Myometrial cell (primary cell): ENCODE results near the genes KCNG1 and TSHZ2.

GRCh38 chr20:50636513-50637391 lies 54.6 kb downstream of the RIPOR3 start:
- RAMPAGE, long total RNA, result no peak

GRCh38 chr20:50689286-50689770 lies 2.0 kb downstream of the RIPOR3 start:
- RAMPAGE, long total RNA, result no peak

- RAMPAGE, long total RNA, result no peak
Observed at GRCh38 chr20:50819297-50819840, 24.5 kb downstream of the BCAS4 start.

GRCh38 chr20:50850581-50851272 lies 55.9 kb downstream of the BCAS4 start:
- RAMPAGE, long total RNA, result no peak

DNA sequence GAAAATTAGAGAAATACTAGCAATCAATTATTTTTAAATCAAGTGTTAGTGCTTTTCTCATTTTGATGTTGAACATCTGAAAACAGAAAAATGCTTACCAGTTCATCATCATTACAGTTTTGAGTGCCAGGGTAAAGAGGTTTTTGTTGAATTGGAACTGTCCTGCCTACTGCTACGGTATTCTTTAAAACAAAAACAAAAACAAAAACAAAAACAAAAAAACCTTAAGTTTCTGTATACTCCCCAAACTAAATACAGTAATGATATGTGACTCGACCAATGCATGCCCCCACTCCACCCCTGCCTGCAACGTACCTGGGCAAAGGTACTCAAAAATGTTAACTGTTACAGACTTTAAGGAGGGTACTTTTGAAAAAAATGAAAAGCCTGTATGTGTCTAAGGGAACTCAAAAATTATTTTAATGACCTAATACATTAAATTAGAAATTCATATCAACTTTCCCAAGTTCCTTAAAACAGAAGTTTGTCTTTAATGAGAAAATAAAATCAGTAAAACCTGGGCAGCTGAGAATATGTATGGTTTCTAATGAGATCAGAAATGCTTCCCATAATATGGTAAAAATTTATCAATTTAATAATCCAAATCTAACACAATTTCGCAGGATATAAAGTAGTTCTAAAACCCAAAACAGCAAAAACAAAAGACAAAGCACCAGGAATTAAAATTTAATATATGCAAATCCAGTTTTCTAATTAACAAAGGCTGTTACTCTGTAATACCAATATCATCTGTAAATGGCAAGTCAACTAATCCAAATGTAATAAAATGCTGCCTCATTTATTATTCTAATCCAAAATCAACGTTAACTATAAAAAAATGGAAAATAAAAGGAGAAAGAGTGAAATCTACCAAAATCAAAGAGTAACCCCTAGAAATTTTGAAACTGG lies 26.3 kb downstream of the ADNP start:
- RAMPAGE, long total RNA, result no peak

DNA sequence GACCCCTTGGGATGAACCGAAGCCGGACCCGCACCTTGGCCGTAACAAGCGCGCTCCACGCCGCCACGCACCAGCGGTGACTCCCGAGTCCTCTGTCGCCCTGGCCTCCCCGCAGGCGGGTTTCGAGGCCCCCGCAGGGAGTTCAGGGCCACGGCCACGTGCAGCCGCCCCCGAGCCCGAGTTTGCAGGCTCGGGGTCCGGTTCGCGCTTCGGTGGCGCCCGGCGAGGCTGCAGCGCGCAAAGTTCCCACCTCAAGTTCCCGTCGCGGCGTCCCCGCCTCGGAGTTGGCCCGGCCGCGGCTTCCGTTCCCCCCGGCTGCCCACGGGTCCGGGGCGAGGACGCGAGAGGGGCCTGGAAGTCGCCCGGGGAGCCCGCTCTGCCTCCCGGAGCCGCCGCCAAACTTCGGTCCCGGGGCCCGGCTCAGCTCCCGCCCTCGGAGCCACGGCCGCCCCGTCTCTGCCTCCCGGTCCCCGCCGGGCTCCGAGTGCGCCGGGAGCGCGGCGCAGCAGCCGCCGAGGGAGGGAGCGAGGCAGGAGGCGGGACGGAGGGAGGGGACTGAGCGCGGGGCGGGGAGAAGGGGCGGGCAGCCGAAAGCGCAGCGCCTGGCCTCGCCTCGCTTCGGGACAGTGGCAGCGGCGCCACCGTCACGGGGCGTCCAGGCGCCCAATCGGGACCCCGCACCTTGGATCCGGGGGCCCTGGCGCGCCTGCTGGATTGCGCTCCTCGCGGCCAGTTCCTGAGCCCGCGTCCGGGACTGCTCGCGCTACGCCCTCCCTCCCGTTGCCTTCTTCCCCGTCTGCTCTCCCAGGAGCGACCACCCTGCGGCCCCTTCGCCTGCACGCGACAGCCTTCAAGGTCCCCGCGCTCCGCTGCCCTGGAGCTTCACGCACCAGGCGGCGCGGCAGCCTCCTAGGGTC lies at the start of gene KCNG1:
TSS of gene KCNG1 (minus strand) at position 488 of the 917 bp plus-strand sequence.
- RAMPAGE, long total RNA, result no peak

DNA sequence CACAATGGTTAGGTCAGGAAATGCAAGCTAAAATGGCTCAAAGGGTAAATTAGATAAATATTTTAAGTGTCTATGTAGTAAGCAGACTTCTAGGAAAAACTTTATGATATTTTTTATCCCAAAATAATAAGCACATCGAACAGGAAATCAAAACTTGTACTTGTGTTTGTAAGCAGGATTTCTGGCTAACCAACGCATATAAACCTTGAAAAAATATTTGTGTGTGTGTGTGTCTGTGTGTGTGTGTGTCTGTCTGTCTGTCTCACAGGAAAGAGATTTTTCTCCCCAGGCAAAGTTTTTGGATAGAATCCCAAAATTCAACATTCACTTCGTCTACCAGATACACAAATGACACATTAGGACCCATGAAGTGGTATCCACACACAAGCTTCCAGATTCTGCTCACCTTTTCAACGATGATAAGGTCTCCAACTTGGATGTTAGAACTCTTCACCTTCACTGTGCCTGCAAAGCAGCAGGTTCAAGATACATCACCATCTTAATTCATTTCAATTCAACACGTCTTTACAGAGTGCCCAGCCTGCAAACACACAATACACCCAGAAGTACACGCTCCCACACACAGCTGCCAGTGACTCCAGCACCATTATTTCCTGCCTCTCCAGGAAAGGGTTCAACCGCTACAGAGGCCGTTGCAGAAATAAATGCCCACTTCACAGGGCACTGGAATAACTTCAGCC lies 71.0 kb downstream of the ATP9A start:
- RAMPAGE, long total RNA, result no peak

- RAMPAGE, long total RNA, result no peak
Observed at GRCh38 chr20:51735628-51736380, 32.4 kb downstream of the ATP9A start.

DNA sequence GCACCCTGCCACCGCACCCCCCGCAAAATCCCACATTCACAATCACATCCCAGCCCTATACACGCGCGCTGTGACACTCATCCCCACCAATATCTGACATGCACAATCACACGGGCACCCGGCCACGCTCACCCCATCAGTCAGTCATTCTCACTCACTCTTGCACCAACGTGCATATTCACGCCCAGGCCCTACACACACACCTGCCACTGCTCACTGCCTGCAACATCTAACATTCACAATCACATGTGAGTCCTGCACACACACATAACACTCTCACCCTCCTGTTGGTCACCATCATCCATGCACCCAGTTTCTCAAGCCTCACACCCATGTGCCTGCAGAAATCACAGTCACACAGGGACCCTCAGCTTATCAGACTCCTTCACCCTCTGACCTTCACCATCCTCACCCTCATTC lies 586 bp upstream of the ATP9A start:
- RAMPAGE, long total RNA, result no peak

DNA sequence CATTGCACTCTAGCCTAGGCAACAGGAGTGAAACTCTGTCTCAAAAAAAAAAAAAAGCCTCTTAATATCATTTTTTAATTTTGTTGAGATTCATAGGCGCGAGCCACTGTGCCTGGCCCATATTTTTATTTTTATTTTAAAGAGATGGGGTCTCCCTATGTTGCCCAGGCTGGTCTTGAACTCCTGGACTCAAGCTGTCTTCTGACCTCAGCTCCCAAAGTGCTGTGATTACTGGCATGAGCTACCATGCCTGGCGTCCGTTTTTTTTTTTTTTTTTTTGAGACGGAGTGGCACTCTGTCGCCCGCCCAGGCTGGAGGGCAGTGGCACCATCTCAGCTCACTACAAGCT lies 190.5 kb downstream of the ZFP64 start:
- RAMPAGE, long total RNA, result no peak

GRCh38 chr20:52190476-52191022 lies 1.0 kb downstream of the ZFP64 start:
- RAMPAGE, long total RNA, result no peak

DNA sequence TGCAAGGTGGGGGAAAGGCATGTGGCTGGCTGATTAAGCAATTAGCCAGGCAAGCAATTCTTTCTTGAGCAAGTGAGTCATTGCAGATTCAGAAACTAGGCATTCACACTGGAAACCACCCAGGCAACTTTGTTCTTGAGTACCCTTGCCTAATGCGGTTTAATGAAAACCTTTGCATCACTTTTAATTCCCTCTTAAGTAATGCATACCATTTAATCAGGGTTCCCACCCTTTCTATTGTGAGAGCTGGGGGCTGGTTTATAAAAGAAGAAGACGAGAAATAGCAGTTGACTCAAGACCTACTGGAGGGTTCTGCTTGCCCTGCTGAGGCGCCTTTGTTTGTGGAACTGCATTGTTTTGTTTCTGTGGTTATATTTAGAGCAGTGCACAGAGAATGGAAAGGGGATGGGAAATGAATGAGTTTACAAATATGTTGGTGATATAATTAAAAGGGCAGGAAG lies 49.0 kb upstream of the TSHZ2 start:
- RAMPAGE, long total RNA, result no peak

GRCh38 chr20:52971866-52972540 lies at the start of gene TSHZ2:
TSS of gene TSHZ2 (plus strand) at chr20:52972358.
- RAMPAGE, long total RNA, result no peak

GRCh38 chr20:53036983-53037269 lies 64.8 kb downstream of the TSHZ2 start:
- RAMPAGE, long total RNA, result no peak

DNA sequence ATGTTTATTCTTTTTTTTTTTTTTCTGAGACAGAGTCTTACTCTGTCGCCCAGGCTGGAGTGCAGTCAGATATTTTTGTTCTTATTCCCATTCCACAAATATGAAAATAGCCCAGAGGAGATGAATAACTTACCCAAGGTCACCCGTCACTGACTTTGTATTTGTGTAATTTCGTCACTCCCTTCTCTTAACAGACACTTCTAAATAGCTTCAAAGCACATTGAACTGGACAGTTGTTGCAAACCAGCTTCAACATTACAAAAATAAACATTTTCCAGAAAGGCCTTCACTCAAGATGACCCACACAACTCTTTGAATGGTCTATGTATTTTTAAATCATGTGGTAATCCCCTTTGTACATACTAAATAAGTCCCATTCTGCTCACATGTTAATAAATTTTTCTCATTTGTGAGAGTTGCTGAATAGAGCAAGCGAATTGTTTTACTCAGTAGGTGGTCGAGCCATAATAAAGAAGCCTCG lies 109.8 kb downstream of the TSHZ2 start:
- RAMPAGE, long total RNA, result no peak

GRCh38 chr20:53162112-53162863 lies 190.1 kb downstream of the TSHZ2 start:
- RAMPAGE, long total RNA, result no peak

- RAMPAGE, long total RNA, result no peak
Observed at GRCh38 chr20:53395193-53395851, 198.3 kb downstream of the ZNF217 start.

DNA sequence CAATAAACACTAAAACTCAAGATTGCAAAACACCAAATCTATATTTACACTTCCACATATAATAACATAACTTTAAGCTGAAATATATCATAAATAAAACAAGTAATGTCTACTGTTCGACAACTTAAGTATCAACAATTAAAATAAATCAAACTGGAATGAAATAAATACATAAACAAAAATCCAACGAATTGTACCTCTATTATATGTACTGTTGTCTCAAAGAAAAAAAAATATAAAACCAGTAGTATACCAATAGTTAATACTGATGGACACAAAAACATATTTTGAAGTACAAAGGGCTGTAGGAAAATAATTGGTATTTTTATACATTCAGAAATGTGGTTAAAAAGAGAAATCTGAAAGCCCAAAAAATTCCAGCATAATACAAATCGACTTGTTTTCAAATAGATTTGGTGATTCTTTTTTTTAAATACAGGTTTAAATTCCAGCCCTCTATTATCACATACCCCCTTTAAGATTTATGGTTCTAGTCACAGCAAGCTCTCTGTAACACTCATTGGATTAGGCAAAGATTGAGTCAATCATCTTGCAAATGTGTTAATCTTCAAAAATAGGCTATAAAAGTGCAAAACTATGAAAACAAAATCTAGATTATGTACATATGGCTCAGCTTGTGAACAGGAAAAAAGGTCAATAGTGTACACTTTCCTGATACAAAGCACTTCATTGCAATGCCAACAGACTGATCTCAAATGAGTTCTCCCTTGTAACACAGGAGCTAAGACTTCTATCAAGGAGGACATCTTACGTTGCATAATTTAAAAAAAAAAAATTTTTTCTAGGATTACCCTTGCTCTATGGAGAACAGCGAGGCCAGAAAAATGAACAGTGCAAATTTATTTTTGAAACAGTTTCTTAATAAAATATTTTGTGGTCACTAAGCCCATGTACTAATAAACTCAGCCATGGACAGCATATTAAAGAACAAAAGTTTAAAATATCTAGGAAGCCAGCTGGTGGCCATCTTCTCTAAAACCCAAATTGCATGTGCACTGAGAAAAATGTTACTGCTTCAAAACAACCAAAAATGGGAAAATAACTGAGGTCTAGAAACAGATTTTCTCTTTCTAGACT lies 26.2 kb downstream of the ZNF217 start:
- RAMPAGE, long total RNA, result no peak

GRCh38 chr20:53592012-53592529 lies 1.6 kb downstream of the ZNF217 start:
- RAMPAGE, long total RNA, result no peak

- RAMPAGE, long total RNA, result no peak
Observed at GRCh38 chr20:53595041-53595572, 1.5 kb upstream of the ZNF217 start.